Measurements from ENCODE around the genes OR6C74, SUOX and MYL6.

DNA sequence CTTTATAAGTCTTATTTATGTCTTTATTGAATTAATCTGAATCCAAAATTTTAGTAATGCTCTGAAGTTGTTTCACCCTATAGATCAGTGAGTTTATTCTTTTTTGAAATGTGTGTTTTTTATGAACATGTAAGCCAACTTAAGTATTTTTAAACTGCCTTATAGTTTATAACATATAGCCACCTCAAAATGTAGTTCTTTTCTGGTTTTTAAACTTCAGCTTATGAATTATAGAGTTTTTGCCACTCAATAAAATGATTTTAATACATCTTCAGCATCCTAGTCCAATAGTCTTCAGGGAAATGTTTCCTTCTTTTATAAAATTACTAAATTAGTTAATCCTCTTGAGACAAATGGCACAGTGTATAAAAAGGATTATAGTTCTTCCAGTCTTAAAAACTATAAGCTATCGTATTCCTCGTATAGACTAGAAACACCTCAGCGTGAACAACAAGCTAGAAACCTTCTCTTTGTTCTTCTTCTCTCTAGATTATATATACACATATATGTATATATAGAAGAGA lies at the start of gene OR6C74:
TSS of gene OR6C74 (plus strand) at position 418 of the 524 bp plus-strand sequence.
- RRBS, result no CpG with 5 or more reads among the region's 3 CpGs

DNA sequence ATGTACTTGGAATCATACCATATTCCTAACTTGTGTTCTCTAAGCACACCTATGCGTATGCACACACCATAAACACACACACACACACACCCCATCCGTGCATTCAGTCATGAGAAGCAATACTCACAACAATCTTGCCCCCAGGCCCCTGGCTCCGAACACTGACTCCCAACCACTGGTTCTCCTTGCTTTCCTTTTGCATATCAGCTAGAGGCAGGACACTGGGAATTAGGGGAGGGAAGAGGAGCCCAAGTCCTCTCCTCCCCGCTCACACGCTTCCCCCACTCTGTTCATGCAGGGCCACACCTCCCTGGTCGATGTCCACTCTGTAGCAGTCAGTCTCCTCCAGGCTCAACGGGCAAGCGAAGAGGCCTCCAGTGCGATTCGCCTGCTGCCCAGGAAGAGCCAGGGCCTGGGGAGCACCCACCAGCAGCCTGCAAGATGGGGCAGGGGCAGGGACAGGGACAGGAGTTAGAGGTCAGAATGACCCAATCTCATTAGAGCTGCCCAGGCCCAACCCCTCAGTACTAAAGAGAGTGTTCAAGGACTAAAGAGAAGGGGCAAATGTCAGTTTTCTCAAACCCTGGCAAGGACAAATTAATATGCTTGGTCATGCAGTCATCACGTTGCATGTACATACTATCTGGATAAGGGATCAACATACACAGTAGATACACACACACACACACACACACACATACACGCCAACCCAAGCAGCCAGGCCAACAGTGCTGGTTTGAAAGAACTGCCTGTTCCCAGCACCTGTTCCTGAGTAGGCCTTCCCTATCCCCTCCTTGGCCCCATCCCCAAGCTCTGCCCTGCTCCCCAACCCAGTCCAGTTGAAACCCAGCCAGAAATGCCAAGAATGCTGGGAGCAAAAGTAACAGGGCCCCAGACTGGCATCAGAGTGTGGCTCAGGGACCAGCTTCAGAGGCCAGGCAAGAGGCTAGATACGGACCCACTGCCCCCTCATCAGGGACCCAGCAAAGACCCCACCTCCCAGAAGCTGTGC lies 4.7 kb downstream of the ITGA7 start:
- RRBS, result no CpG with 5 or more reads among the region's 13 CpGs

GRCh38 chr12:55777627-55777983 lies 34.7 kb downstream of the GDF11 start:
- RRBS, result no CpG with 5 or more reads among the region's 3 CpGs

DNA sequence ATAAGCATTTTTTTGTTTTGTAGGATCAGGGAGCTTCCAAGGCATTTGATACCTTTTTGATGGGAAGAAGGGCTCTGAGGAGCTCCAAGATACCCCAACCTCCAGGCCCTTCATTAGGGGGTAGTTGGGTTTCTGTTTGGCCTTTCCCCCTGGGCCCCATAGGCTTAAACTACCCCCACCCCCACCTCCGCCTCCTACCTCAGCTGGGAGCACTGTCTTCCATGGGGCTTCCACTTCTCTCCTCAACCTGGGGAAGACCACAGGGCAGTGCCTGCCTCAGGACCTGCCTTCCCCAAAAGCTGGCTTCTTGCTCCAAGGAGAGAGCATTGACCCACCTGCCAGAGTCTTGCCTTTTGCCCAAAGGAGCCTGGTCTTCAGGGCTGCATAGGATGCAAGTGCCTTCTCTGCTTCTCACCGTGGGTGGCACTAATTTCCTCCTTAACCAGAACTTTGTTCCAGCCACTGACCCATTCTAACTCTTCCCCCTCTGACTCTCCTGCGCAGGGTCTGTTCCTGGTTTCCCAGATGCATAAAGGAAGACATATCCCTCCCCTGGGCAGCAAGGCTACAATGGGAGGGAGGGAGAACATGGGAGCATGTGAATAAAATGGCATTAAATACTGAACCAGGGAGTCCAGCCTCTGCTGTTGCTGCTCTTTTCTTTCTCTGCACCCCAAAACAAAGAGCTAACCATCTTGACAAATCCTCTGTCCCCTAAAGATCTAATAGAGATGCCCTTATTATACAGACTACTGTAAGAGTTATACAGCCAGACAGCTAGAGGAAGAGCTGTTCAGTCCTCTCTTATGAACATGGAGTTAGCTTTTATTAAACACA lies 6.5 kb upstream of the DNAJC14 start:
- RRBS, result no CpG with 5 or more reads among the region's 3 CpGs

DNA sequence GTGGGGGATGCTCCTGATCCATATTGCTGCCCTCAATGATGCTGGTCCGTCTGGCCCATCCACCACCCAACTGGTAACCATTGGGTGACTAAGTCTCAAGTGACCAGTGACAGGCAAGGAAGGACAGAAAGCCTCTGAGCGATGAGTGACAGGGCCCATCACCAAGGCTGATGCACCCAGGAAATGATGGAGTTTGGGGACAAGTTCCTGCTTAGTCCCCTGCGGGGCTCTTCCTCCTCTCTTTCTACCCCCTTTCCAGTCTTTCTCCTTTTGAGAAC lies 2.6 kb upstream of the MMP19 start:
- RRBS, result no CpG with 5 or more reads among the region's 3 CpGs

DNA sequence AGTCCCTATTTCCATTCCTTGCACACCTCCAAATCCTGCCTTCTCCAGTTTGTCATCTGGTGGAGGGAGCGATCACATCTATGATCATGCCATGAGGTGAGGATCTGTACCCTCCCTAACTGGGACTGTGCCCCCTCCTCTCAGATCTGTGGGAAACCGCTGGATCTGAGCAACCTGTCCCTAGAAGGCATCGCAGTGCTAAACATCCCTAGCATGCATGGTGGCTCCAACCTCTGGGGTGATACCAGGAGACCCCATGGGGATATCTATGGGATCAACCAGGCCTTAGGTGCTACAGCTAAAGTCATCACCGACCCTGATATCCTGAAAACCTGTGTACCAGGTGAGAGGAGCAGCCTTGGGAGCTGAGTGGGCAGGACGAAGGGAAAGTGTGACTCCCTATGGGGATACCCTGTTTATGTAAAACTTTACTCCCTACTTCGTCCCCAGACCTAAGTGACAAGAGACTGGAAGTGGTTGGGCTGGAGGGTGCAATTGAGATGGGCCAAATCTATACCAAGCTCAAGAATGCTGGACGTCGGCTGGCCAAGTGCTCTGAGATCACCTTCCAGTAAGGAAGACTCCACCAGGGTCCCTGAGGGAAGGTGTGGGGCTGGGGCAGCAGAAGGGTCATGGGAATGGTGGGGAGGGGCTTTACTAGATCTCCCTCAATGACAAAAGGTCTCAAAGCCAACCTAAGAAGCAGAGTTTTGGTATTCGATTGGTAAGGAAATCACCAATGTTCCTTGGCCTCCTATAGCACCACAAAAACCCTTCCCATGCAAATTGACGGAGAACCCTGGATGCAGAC lies 13.0 kb downstream of the PMEL start:
- RRBS, result no CpG with 5 or more reads among the region's 10 CpGs

GRCh38 chr12:55977546-55978123 lies 3.8 kb downstream of the RAB5B start:
- RRBS, result no CpG with 5 or more reads among the region's 6 CpGs

DNA sequence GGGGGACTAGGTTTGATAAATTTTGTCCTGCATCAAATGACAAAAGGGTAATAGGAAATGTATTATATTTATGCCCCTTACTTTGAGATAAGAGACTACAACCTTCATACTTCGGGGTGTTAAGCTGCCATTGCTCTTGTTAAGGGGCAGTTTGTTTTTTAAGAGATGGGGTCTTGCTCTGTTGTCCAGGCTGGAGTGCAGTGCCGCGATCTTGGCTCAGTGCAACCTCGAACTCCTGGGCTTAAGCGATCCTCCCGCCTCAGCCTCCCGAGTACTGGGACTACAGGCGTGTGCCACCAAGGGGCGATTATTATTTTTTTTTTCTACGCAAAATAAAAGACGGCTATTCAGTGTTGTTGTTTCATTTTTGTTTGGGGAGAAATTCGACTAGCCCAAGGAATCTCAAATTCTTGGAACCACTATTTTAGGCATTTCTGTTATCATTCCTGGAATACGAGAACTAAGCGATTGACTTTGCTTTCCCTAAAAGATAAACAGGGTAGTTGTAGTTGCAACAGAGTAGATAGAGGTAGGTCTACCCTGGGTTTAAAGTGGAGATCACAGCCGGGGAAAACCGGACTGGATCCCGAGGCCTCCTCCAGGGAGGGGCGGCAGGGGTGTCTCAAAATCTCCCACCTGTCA lies 621 bp upstream of the SUOX start:
- RRBS, result no CpG with 5 or more reads among the region's 18 CpGs

GRCh38 chr12:55996976-55998048 lies at the start of gene SUOX:
Gene SUOX, plus strand, starts transcription at chr12:55997276.
- RRBS, result under 1% methylated on average over 6 of the region's 25 CpGs

DNA sequence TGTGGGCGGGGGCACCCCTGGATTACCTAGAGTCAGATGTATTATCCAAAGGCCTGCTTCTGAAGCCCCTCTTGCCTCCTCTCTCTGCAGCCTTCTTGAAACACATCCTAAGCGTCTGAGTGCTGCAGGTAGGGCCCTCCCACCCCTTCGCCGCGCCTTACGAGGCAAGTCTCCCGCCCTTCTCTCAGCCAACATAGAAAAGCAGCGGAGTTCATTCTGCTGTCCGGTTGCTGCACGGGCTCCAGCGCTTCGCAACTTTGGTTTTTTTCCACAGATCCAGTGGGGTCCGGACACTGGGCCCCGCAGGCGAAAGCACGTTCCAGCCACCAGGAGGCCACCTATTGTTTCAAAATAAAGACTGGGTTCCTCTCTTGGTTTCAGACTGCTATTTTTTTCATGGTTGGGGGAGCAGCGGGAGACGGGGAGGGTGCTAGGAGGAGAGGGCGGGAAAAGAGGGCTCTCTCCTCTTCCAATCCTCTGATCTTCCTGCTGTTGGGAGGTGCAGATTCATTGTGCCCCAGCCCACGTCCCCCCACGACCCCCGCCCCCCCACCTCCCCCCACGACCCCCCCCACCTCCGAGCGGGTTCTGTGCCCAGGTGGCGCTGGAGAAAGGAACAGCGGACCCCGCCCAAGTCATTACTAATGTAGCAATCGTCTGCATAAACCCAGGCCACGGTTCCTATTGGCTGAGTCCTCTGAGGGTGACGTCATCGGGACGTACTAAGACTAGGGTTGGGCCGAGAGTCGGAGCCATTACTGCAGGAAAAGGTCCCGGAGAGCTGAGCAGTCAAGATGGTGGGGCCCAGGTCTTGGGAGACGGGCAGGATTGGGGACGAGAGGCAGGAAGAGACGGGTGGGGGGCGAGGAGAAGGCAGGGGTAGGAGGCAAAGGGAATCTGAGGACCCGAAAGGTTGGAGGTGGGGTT lies at the start of gene MYL6:
TSS of gene MYL6 (plus strand) at position 752 of the 927 bp plus-strand sequence.
- RRBS, result 2% methylated on average over 5 of the region's 41 CpGs

DNA sequence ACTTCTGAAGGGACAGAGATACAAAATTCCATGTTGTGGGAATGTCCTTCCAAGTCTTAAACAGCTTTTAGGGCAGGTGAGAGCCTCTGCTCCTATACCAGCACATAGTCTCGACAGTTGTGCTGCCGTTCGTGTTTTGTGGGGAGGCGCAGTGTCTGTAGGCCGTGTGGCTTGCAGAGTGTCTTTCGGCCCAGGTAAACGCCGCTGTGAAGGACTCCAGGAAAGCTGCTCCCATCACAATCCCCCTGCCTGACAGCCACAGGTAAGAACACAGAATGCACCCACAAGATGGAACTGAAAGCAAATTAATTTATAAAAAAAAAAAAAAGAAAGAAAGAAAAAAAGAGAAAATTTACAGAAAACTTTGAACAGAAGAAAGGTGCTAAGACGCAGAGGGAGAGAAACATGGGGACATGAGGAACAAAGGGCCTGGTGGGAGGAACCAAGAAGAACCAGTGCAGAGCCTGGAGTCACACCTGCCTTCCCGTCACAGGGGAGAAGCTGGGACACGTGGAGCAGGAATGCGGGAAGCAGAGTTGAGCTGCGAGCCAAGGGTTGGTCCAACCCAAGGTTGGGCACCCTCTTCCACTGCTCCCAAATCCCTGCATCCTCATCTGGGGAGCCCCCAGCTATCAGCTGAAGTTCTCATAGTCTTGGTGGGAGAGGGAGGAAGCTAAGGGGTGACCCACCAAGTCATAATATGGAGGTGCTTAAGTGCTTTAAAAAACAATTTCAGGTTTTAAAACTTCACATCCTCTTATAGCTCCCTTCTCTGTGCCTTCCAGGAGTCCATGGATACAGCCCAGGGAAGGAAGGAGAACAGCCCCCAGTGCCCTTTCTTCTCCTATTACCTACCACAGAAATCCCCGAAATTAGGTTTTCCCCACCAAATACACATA lies 4.2 kb downstream of the MYL6 start:
- RRBS, result no CpG with 5 or more reads among the region's 14 CpGs

DNA sequence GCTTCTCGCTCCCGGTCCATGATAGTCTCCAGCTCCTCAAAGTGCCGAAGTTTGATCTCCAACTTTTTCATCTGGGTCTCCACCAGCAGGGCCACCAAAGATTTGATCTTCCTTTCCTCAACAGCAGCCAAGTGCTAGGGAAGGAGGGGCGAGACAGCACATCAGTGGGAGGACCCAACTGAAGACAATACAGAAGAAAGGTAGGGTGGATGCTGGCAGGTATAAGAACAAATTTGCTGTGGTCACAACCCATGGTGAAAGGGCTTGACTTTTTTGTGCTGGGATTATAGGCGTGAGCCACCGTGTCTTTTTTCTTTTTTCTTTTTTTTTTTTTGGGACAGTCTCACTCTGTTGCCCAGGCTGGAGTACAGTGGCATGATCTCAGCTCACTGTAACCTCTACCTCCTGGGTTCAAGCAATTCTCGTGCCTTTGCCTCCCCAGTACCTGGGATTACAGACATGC lies 9.9 kb downstream of the MYL6 start:
- RRBS, result no CpG with 5 or more reads among the region's 7 CpGs

- RRBS, result no CpG with 5 or more reads among the region's 10 CpGs
These were observed 13.8 kb downstream of the RNF41 start for GRCh38 chr12:56207674-56208568.

- RRBS, result no CpG with 5 or more reads among the region's 10 CpGs
These were observed 1.1 kb downstream of the RNF41 start for GRCh38 chr12:56220528-56221119.

DNA sequence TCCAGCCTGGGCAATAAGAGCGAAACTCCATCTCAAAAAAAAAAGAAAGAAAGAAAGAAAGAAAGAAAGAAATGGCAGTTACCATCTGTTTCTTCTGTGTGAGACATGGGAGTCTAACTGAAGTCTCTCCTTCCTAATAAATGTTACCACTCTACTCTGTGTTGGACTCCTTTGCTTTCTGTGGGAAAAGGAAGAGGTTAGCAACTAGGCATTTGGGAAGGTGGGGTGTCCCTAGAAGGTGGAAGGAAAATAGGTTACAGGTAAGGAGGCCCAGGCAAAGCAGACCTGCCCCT lies 204 bp upstream of the SLC39A5 start:
- RRBS, result no CpG with 5 or more reads among the region's 1 CpG

DNA sequence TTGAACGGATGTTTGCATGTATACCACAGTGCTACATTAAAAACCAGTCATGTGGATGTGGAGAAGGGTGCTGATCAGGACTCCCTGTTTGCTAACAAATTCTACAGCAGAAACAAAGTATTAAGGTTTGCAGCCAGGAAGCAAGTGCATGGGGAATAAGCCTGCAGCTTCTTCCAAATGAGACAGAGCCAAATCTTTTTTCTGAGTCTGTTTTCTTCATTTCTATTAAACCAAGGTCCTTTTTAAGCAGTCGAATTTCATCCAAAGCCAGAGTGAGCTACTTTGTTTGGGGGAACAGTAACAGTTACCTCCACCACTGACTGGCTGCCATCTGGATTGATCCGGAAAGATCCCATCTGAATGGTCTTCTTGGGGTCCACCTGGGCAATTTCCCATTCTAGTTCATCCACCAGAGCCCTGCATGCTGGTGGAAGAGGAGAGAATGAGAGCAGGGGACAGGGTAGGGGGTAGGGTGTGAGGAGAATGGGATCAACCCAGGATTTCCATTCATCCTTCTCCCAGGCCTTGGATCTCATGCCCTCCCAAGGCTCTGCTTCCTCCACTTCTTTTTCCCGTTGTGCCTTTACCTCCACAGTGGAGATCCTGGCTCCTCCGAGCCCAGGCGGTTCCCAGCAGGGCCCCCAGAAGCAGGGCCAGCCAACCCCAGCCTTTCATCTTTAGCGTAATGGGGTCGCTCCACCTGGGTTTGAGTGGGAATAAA lies 1.1 kb downstream of the CNPY2 start:
- RRBS, result no CpG with 5 or more reads among the region's 8 CpGs

DNA sequence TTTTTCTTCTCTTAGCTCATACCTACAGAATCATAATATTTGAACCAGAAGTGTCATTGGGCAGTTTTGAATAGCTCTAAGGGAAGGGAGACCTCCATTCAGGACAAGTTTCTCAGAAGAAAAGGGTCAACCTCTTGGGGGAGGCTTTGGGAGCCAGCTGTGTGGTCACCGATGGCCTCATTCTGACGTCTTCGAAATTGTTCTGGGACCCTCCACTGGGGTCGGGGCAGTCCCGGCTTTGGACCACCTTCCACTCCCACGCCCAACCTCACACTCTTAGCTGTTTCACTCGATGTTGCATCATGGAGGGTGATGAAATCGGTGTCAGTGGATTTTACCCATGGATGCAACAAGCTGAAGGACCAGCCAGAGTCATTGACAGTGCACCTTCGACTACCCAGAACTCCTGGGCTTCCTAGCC lies 1.1 kb upstream of the IL23A start:
- RRBS, result no CpG with 5 or more reads among the region's 9 CpGs

DNA sequence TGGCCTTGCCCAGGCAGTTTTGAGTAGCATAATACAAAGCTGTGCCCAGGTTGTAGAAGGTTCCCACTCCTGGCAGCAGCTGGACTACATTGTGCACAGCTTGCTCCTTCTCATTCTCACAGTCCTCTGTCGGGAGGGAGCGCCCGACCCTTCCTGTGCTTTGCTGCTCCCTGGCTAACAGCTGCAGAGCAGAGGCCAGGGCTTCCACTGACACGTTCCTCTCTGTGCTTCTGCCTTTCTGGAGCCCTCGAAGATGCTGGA lies 1.2 kb downstream of the APOF start:
- RRBS, result no CpG with 5 or more reads among the region's 5 CpGs

DNA sequence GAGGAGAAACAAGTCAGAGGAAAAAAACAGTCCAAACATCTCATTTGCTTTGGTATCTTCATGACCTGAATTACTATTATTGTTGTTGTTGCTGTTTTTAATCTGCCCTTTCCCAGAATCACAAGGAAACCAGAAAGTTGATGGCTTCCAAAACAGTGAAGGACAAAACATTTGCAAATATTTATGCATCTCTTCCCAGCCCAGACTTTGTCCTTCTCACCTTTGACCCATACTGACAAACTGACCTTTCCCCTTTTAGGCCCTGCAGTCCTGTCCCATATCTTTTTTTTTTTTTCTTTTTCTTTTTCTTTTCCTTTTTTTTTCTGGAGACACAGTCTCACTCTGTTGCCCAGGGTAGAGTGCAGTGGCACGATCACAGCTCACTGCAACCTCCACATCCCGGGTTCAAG lies 1.9 kb upstream of the APOF start:
- RRBS, result no CpG with 5 or more reads among the region's 2 CpGs